Tongue (tissue), 2 donors: ENCODE measurements around the gene MBLAC2.

DNA sequence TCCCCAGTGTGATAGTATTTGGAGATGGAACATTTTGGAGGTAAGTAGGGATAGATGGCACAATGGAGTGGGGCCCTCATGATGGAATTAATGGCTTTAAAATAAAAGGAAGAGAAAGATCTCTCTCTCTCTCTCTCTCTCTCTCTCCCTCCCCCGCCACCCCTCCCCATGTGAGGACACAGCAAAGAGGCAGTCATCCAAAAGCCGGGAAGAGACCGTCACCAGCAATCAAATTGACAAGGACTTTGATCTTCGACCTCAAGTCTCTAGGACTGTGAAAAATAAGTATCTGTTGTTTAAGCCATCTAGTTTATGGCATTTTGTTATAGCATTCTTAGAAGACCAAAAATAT lies 644.6 kb upstream of the COX7C start:
- RAMPAGE, long total RNA, result no peak

GRCh38 chr5:87020081-87020532 lies 247.6 kb upstream of the RASA1 start:
- RAMPAGE, long total RNA, result no peak

- RAMPAGE, long total RNA, result no peak
These were observed 145.5 kb upstream of the RASA1 start for GRCh38 chr5:87122034-87122667.

- RAMPAGE, long total RNA, result no peak
These were observed 45.2 kb downstream of the RASA1 start for GRCh38 chr5:87312674-87313431.

DNA sequence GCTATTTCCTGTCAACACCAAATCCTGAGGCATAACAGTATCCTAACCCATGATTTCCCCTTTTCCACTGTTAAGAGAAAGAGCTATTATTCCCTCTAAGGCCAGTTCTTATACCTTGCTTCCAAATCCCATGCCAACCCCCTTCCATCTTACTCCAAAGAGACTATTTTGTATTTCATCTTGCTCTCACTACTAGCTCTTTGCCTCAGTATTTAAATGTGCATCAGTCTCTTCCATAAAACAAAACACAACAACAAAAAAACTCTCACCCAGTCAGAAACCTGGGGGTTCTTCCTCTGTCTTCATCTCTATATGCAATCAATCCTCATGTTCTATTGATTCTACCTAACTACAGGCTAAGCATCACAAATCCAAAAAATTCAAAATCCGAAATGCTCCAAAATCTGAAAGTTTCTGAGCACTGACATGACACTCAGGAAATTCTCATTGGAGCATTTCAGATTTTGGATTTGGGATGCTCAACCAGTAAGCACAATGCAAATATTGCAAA lies 6.6 kb downstream of the CCNH start:
- RAMPAGE, long total RNA, result no peak

GRCh38 chr5:87411452-87411754 lies 1.3 kb downstream of the CCNH start:
- RAMPAGE, long total RNA, result no peak

GRCh38 chr5:88052227-88053116 lies 216.2 kb downstream of the TMEM161B start:
- RAMPAGE, long total RNA, result no peak

- RAMPAGE, long total RNA, result no peak
These were observed 216.2 kb downstream of the MEF2C start for GRCh38 chr5:88666737-88667214.

- RAMPAGE, long total RNA, result no peak
These were observed 3.8 kb upstream of the MEF2C start for GRCh38 chr5:88886696-88887246.

- RAMPAGE, long total RNA, result no peak
These were observed 21.6 kb upstream of the MEF2C start for GRCh38 chr5:88904514-88904967.

DNA sequence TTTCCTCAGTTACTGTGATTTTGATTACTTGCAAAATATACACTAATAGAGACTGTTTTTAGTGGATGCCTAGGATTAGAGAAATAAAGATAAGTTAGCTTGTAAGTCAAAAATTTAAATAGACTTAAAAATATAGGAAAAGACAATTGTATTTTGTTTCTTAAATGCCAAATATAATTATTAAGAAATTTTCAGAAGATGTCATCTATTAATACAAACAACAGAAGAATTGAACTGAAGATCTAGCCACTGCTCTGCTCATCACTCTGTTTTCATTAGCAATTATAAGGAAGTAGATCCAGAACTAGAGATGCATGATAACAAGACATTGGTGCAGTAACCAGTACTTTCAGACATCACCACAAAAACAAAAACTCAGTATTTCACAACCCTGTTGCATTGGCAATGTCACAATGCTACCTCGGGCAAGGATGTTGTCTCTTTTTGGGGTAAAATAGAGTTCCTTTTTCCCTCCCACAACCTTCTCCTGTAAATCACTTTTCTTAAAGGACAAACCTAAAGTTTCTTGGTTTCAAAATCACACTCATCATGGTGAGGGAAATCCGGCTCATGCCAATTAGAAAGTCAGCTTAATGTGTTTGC lies 419.9 kb upstream of the MEF2C start:
- RAMPAGE, long total RNA, result no peak

- RAMPAGE, long total RNA, result no peak
These were observed 1.1 kb downstream of the CETN3 start for GRCh38 chr5:90408412-90408945.

DNA sequence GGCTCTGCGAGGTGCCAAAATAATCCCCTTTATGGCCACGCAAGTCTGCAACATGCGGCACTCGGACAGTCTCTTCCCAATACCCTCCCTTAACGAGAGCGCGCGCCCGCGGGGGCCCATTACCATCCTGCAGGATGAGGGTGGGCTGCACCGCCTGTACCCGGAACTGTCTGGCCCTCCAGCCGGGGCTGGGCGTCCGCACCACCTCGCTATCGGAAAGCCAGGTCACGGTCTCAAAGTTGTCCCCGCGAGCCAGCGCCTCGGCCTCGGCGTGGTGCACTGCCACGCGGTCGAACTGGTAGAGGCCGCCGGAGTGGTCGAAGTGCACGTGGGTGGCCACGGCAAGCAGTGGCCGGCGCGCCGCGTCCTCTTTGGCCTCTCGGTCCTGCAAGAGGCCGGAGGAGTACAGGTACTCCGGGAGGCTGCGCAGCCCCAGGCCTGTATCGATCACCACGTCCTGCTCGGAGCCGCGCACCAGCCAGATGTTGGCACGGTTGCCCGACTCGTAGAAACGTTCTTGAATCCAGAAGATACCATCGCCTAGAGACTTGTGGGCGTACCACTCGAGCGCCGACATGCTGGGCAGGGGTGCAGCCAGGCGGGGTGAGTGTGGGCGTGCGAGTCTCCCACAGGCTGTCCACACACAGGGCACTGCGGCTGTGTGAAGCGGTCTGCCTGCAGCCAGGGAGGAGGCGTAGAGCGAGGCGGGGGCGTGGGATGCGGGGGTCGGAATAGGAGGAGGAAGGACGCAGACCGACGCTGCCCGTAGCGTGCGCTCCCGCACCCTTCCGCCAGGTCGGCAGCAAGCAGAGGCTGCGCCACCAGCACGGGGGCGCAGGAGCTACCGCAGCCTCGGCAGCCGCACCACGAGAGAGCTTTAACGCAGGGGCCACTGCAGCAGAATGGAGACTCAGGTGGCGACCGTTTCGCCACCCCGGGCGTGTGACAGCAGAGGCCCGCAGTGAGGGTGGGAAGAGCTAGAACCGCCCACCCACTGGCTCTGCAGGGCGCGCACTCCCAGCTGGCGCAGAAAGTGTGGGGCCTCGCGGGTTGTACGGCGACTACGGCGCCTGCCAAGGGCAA lies at the start of gene MBLAC2:
MBLAC2 (minus strand) TSS at position 1,056 of the 1,083 bp plus-strand sequence.
- RAMPAGE, long total RNA, result no peak

GRCh38 chr5:90522274-90523087 lies 6.9 kb downstream of the LYSMD3 start:
- RAMPAGE, long total RNA, result no peak

DNA sequence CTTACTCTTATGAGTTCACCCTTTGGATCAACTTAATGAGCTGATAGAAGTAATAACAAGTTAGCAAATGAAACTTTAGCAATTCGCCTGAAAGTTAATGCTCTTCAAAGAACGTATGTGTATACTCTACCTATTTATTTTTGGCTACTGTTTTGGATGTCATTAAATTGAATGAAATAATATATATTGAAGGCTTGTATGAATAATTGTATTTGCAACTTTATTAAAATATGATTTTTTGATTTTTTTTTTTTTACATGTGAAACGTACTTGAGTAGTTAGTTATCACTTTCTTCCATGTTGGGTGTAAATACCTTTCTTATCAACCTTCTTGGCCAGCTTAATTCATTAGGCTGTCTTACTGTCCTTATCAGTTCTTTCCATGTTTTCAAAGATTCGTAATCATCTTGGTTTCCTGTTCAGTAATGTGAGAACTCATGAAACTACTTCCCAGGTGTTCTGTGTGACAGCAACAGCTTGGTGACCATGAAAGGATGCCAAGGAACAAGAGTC lies 99.9 kb downstream of the ADGRV1 start:
- RAMPAGE, long total RNA, result no peak

DNA sequence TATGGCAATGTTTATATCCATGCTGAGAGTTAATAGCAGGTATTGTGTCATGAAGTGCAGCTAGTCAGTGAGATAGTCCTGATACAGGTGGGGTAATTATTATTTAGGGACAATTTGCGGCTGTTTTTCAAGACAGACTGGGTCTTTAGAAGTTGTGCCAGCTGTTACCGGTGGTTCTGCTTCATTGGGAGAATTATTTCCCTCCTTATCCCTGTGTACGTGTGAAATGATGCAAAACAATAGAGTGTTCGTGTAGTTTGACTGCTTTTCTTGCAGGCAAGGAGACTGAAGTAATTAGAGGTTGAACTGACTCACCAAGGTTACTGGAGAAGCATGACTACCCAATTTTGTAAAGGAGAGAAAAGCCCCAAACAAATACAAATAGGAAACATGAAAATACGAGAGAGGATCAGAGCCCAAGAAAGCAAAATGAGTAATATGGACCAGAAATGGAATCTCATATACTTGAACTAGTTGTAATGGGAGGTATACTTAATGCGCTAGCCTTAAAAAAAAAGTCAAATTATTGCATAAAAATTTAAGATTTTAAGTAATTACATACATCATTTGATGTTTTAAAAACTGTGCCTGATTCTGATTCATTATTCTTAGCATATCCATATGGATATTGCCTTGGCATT lies 101.6 kb downstream of the ARRDC3 start:
- RAMPAGE, long total RNA, result no peak

DNA sequence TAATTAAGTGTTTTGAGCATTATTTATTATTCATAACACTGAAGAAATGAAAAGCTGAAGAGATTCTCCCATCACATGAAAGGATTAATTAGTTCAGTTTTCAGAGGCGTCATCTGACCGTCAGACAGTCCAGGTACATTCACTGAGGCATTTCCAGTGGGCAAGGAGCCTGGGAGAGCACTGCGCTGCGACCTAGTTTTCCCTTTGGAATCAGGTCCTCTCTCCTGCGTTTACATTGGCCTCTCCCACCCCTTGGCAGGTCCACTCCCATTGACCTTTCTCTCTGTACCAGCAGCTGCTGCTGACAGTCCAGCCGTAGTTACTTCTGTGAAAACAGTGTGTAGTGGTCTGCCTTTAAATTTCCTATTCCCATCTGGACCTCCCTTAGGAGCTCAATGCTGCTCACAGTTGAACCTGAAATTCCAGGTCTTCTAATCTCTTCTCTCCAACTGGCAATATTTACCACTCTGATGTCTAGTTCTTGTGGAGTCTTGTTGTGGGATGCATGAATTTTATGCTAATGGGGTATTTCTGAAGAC lies 25.8 kb downstream of the ARRDC3 start:
- RAMPAGE, long total RNA, result no peak

- RAMPAGE, long total RNA, result no peak
These were observed 14.6 kb downstream of the ARRDC3 start for GRCh38 chr5:91368202-91369281.

GRCh38 chr5:91369979-91371035 lies 12.8 kb downstream of the ARRDC3 start:
- RAMPAGE, long total RNA, result no peak

GRCh38 chr5:91371036-91371677 lies 12.0 kb downstream of the ARRDC3 start:
- RAMPAGE, long total RNA, result no peak